ENCODE results near the gene GALM.

DNA sequence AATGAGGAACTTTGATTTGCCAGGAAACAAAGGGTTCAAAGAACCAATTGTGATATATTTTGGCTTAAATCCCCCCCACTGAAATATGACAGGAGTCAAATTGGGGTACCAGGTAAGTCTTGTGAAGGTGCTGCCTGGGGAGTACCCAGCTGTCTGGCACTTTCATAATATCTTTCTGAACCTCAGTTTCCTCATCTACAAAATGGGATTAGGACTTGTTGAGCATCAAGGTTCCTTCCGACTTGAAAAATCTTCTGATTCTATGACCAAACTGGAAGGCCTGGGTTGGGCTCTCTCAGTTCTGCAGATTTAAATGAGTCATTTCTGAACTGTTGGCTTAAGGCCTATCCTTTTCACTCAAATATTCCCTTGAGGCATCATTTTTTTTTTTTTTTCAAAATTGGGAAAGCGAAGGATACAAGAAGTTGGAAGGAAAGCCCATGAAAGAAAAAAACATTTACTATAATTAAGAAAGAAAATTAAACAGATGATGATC, 40.7 kb upstream of the CYP1B1 start:
- PRO-cap: no peak
- RAMPAGE, long total RNA, 4 experiments: no peak in any of the 4 experiments

DNA sequence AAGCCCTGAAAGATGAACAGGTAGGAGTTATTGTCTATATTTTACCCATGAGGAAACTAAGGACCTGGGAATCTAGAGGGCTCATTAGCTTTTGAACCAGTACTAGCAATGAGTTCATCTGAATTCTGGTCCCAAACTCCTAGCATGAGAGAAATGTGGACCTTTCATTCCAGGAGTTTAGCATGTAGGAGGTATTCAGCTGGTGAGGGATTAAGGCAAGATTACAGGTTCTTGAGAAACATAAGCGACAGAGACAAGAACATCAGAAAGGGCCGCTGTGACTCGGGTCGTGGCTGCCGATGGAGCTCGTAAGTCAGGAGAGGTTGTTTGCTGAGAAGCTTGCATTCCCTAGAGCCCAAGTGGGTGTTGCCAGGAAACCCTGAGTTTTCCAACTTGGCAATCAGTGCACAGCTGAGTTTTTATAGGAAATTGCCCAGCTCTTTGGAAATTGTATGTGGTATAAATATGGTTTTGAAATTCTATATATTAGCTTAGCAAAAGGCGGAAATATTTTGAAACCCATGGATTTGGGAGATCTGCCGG, 46.3 kb upstream of the CYP1B1 start:
- PRO-cap: no peak
- RAMPAGE, long total RNA, 4 experiments: no peak in any of the 4 experiments

GRCh38 chr2:38146147-38147361, 70.6 kb upstream of the CYP1B1 start:
- PRO-cap: no peak
- RAMPAGE, long total RNA, 4 experiments: no peak in any of the 4 experiments

DNA sequence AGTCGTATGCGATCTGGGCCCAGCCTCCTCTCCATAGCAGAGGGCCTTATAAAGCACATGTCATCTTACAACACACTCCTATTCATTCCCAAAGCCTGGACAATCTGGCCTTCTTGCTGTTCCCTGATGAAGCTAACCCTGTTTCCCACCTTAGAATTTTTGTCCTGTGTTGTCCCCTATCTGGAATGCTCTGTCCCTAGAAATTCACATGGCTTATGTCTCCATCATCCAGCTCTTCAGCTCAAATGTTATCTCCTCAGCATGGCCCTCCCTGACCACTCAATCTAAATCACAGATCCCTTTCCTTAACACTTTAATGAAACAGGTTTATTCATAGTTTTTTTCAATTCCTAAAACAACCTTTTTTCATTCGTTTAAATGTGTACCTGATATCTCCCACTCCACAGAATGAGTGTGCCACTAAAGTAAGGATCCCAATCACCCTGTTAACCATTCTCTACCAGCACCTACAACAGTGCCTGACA, 29.8 kb downstream of the ATL2 start:
- PRO-cap: no peak
- RAMPAGE, long total RNA, 4 experiments: no peak in any of the 4 experiments

GRCh38 chr2:38666046-38666980, at the start of gene GALM:
Gene GALM, plus strand, starts transcription at chr2:38666114.
- PRO-cap: bidirectional peak, plus-strand start at chr2:38666117, minus-strand start at chr2:38665837; bidirectional peak, plus-strand start at chr2:38666788, minus-strand start at chr2:38666741
- RAMPAGE, long total RNA, 4 experiments: start-site peak on the plus strand in 3 of 4 experiments, at chr2:38666061-38666117 at its widest, 67 to 142 reads per replicate

DNA sequence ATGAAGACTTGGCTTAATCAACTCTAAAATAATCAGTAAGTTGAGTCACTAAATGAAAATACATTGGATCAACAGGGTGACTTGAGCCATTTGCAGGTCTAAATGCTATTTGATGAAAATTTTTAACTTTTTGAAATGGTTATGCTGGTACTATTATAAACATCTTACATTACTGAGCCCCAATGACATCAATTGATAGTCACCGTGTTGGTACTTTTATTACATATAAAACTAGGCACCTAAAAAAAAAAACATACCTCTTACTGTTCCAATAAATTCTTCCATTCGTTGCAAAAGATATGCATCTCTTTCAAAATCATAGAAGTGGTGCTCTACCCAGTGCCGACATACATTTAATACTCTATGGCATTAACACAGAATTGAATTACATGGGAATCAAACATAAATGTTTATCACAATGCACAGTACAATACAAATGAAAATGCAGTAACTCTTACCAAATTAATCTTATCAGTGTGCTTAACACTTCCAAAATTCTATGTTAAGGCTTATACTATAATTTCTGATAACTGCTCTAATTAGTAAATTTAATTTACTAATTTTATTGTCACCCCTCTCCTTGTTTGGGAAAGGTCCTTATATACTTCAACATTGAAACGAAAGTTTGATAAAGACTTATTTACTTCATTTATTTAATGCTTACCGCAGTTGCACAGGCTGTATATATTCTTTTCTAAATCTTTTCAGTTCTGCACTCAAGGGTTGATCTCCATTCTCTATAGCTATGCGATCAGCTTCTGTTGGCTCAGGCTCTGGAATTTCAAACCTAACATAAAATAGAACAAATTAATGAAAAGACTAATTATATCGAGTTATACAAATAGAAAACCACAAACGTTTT, 107.4 kb downstream of the SOS1 start:
- PRO-cap: no peak
- RAMPAGE, long total RNA, 4 experiments: start-site peak on the minus strand in 1 of 4 experiments, centred at position 720 of the sequence, 23 reads per replicate

DNA sequence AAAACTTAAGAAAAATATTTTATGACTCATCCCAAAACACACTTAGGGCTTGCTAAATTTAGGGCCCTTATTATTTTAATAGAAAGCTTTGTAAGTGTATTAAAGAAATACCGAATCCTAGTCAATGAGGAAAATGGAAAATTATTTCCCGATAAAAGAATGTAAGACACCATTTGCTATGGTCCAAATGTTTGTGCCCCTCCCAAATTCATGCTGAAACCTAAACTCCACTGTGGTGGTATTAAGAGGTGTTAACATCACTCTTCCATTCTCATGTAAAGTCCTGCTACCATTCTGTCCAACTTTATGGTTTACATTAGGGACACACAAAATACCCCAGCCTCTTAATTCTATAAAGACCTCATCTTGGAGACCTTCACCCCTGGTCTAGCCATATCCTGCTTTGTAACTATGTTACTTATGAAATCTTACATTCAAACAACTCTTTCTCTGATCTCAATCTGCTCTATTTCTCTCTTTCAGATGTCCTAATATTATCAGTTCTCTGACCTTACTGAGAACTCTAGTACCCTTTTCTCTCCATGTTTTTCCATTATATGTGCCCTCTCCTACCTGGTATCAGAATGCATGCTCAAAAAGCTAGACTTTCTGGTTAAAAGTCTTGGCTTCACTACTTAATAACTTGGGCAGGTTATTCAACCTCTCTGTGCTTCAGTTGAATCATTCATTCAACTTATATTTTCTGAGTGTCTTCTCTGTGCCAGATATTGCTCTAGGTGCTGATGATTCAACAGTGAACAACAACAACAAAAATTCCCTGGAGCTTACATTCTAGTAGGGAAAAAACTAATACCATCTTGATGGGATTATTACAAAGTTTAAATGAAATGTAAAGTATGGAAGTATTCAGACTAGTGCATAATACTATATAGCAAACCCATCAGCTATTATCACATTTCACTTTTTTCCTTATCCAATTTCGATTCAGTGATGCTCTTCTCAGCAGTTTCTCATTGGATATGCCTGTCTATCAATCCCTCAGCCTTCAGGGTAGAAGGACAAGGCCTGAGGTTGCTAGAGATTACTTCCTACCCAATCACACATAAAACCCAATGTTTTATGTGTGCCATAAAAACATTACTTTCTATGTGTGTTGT, 55.4 kb downstream of the SOS1 start:
- PRO-cap: no peak
- RAMPAGE, long total RNA, 4 experiments: no peak in any of the 4 experiments

GRCh38 chr2:39108668-39109024, 12.2 kb downstream of the SOS1 start:
- PRO-cap: no peak
- RAMPAGE, long total RNA, 4 experiments: start-site peak on the minus strand in 1 of 4 experiments, at chr2:39108280-39109268 at its widest, 15 reads per replicate

DNA sequence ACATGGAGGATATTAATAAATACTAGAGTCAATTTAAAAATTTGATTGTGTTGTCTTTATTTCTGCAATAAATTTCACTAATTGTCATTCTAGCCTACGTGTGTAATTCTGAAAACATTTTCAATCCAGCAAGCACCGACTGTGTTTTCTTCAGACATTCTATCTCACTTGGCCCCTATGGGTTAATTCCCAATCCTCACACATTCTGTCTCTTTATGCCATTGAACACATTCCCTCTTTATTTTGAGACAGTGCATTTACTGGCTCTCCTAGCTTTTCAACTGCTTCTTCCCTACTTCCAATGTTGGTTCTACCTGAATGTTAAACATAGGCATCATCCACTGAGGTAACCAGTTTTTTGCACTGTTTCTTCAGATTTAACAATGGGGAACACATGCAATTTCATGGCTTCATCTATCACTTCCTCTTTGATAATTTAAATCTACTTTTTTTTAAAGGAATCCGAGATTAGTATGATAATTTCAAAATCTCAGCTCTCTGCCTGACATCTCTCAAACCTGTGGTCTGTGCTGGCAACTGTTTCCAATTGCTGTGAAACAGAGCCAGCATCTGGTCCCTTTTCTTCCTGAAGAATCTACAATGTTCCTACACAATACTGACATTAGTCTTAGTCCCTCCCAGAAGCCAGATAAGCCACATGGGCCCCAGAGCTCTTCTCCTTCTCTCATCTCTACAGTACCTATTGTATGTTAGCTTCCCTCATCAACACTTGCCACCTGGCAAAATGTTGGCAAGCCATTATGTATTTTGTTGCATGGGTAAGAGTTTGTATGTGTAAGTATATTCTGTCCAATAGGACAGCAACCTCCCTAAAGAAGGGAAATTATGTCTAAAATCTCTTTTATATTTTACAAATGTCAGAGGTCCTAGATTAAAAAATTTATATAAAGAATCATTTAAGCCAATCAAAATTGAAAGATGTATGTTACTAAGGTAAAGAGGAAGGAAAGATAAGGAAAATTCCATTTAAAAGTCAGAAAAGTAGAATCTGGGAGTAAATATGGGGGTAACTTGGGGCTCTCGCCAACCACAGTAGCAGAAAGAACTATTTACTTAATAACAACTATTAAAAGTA, 130.6 kb downstream of the MAP4K3 start:
- PRO-cap: no peak
- RAMPAGE, long total RNA, 4 experiments: start-site peak on the minus strand in 1 of 4 experiments, centred at positions 649 to 836 of the sequence, 5 to 8 reads per replicate

GRCh38 chr2:39435590-39436258, 1.4 kb downstream of the MAP4K3 start:
- PRO-cap: no peak
- RAMPAGE, long total RNA, 4 experiments: no peak in any of the 4 experiments

DNA sequence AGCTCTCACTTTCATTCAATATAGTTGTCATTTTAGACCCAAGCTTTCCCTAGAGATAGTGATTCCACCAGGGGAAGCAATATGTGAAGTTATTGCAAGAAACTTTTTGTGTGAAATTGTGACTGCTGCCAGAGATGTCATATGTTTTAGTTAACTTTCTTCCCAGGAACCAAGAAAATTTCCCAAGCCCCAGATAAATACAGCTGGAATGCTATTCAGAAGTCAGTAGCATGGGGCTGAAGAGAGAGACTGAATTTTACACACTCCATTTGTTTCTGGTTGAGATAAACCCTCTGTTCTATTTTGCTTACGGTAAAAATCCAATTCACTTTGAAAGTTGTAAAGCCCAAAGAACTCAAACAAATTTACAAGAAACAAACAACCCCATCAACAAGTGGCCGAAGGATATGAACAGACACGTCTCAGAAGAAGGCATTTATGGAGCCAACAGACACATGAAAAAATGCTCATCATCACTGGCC, 60.4 kb upstream of the MAP4K3 start:
- PRO-cap: no peak
- RAMPAGE, long total RNA, 4 experiments: no peak in any of the 4 experiments

DNA sequence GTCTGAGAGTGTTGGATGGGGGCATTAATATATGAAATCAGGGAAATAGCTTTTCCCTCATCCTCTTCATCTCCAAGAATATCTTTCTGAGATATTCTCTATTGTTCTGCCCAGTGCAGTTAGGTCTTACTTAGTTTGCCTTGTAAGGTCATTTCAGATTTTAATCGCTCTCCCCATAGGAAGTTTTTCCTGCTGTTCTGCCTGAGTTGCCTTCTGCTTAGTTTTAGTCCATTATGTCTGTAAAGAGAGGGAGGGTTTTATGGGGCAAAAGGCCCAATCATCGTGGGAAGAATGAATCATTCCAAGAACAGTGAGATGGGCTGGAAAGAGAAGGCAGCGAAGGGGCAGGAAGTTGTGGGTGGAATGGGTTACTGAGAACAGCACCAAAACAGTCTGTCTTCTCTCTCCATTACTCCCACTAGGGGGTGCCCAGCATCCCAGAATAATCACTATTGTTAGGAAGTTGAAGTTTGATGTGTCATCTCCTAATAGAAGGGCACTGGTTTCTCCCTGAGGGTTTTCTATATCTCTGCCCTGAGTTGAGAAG, 76.4 kb upstream of the MAP4K3 start:
- PRO-cap: no peak
- RAMPAGE, long total RNA, 4 experiments: no peak in any of the 4 experiments

DNA sequence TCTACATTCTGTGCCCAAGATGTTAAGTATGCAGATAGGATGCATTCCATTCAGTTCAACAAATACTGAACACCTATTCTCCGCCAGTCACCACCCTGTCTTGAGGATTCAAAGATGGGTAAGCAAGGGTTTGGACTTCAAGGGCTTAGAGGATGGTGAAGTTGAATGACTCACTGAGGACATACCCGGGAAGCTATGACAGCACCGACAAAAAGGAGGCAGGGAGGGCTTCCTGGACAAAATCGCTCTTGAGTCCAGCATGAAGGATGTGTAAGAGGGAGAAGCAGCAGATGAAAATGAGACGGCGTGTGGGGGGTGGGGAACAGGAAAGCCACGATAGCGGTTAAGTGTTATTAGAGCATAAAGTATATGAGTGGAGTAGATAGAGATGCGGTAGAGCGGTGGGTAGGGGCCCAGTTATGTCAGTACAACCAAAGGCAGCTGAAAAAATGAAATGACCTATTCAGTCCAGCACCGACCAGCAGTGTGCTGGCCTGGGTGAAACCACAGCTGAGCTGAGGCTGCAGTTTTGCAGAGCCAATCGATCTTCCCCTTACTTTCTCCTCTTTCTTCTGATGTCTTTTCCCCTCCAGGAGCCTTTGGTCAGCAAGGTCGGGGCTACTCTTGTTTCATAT, 1.8 kb upstream of the THUMPD2 start:
- PRO-cap: no peak
- RAMPAGE, long total RNA, 4 experiments: no peak in any of the 4 experiments

DNA sequence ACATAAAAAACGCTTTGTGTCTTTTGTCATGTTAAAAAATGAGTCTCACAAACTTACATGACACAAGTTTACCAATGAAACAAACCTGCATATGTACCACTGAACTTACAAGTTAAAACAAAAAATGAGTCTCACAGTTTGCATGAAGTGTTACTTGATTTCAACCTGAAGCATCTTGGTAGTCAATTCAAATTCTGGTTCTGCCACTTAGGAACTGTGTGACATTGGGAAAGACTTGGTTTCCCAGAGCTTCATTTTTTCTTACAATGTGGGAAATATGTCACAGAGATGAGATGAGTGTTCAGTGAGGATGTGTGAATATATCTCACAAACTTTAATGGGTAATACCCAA, 131.9 kb upstream of the THUMPD2 start:
- PRO-cap: no peak
- RAMPAGE, long total RNA, 4 experiments: no peak in any of the 4 experiments

GRCh38 chr2:40220676-40221090, 231.2 kb downstream of the SLC8A1 start:
- PRO-cap: no peak
- RAMPAGE, long total RNA, 4 experiments: no peak in any of the 4 experiments

- PRO-cap: unidirectional peak, minus-strand start at chr2:40452400
- RAMPAGE, long total RNA, 4 experiments: no peak in any of the 4 experiments
Observed at GRCh38 chr2:40452363-40452633, 408 bp upstream of the SLC8A1 start.

- PRO-cap: unidirectional peak, plus-strand start at chr2:40487766
- RAMPAGE, long total RNA, 4 experiments: no peak in any of the 4 experiments
Observed at GRCh38 chr2:40487498-40488082, 35.7 kb upstream of the SLC8A1 start.

DNA sequence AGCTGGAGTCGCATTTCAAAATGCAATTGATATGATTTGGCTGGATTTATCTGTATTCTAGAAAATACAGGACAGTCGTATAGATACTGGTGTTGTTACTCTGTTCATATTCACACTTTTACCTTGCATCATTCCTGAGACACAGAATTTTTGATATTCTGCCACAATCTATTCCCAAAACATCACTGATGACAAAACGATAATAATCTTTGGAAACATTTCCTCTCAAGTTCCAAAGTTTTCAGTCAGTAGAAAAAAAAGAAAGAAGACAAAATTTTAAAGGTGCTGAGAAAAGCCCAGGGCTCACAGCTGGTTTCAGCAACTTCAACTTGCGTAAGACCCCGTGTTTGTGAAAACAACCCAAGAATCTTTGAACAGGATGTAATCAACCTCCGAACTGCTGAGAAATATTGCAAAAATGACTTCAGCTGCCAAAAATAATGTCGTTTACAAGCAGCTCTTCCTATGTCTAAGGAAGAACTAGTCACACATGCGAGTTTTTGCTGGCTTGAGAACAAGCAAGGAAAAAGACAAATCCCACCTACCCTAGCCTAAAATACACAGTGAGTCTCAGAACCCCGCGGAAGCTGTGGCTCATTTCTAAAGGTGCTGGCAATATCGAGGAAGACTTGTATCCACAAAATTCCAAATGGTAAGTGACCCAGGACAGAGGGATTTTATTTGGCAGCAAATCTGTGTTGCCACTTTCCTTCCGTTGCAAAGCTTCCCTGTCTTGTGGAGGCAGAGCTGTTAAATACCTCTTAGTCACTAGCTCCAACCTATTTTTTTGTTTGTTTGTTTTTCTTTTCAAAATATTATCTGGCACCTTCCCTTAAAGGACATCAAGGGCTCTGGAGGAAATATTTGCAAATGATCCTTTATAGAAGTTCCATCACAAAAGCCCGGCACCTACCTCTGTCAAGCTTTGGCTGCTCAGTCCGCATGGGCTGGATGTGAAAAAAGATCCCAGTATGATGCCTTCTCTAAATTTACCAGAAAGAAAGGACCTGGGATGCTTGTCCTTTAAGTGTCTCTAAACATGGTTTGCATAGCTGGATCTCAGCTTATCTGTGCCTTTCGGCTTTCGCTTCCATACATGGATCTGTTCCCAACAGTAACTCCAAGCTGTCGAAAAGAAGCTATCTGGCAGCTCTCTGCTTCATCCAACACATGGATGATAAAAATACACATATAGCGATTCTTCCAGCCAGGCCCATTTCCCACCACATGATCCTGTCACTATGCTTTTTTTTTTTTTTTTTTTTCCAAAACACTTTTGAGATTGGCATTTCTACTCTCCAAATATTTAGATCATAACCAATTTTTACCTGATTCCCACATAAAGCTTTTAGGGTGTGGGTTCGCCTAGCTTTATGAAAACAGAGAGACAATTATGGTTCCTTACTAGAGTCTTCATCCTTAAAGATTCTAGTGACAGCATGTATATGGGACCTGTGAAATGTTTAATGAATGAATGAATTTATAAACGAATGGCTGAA, 60.1 kb upstream of the SLC8A1 start:
- PRO-cap: unidirectional peak, plus-strand start at position 495 of the sequence; unidirectional peak, plus-strand start at position 563 of the sequence
- RAMPAGE, long total RNA, 4 experiments: no peak in any of the 4 experiments

DNA sequence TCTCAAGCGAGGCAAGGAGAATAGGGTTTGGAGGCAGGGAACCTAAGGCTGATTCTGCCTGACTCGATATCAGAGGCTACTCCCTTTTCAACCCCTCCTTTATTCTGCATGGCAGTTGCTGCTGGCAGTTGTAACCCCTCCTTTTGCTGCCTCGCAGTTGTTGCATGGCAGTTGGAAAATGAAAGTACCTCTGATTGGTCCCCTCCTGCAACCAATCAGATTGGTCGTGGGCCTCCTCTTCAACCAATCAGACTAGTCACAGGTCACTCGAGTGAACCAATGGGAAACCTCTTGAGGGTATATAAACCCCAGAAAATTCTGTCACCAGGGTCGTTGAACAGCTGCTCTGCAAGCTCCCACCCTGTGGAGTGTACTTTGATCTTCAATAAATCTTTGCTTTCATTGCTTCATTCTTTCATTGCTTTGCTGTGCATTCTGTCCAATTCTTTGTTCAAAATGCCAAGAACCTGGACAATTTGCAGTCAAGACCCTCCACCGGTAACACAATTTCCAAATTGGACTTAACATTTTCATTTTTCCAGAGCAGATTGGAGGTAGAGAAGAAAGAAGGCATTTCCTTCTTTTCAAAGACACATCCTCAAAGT, 294.4 kb upstream of the SLC8A1 start:
- PRO-cap: no peak
- RAMPAGE, long total RNA, 4 experiments: no peak in any of the 4 experiments

DNA sequence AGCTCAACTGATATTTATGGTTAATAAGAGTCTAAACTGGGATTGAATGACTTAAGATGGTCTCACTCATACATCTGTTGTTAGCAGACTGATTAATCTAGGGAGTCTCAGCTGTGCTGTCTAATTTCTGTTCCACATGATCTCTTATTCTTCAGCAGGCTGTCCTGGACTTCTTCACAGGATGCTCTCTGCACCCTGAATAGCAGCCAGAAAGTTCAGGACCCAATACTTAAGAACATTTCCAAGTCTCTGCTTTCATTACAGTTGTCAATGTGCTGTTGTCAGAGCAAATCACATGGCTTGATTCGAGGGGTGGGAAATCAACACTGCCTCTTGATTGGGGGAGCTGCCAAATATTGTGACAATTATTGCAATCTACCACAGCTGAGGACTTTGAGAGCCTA, 627.1 kb upstream of the SLC8A1 start:
- PRO-cap: no peak
- RAMPAGE, long total RNA, 4 experiments: no peak in any of the 4 experiments

Data from Peyer's patch (tissue), 4 donors.